ENCODE data around the gene PCNX4.

- PRO-cap = no peak
Observed at GRCh38 chr14:56116347-56117025, 1.7 kb upstream of the PELI2 start.

- PRO-cap = no peak
Observed at GRCh38 chr14:56120086-56120871, 2.1 kb downstream of the PELI2 start.

DNA sequence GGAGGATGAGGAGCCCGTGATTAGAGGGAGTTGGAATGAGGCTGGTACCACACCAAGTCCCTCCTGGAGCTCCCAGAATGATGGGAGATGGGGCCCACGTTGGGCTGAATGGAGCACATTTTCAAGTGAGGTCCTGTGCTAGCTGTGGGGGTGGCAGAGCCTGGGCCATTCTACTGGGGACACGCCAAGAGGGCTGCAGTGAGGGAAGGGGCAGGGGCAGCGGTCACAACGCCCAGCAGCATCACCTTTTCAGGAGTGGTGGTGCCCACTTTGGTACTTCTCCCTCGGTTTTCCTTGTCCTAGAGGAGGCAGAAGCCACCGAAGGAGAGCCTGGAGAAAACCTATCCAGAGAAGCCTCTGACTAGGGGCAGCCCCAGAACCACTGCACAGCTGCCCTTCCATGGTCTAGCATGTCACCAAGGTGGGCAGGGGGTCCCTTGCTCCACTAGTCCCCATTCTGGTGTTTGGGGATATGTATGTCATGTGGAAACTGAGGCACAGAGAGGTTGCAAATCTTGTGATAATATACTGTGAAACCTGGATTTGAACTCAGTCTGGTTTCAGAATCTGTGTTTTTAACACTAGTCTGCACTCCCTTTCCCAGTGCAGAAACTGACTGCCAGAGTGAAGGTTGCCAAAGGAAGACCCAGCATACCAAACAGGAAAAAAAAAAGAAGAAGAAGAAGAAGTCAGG is 107.3 kb downstream of the PELI2 start:
- PRO-cap = no peak

DNA sequence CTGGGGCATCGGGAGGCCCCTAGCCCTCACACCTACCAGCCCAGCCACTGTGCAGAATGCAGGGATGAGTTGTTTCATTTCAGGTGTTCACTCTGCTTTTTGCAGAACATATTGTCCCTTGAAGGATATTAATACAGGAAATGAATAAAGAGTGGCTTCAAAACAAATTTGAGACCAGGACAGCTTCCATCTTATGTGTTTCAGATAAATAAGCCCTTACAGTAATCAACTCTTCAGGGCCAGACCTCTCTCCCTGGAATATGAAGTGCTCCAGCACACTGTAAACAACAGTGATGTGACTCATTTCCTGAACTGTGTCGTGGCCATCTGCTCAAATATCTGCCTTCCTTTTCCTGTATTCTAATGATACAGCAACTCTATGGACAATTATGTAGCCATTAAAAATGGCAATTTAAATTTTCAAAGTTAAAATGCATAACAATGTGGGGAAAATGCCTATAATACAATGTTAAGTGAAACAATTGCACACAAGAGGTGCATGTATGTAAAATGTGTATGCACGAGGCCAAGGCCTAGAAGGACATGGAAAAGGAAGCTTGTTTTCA is 215.4 kb downstream of the PELI2 start:
- PRO-cap = no peak

DNA sequence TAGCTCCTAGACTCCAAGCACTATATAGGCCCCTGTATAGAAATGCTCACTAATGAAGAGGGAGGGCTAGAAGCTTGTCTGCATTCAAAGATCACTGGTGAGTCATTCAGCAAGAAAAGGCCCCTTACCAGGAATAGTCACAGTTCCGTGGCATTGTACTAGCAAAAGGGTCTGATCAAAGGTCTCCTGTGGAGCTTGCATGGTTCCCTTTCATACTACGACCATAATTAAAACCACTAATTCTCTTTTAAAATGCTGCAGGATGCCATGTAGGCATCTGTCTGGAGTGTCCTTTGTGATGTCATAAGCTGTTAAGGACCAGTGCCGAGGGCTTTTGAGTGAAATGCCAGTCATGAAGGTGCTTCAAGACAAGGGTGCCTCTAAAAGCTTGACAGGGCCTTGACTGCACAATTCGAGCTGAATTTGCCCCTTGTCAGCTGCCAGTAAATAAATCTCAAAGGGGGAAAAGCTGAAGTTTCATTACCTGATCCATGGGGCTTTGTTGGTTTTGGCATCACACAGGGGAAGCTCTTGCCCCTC is 69.0 kb downstream of the TMEM260 start:
- PRO-cap = no peak

DNA sequence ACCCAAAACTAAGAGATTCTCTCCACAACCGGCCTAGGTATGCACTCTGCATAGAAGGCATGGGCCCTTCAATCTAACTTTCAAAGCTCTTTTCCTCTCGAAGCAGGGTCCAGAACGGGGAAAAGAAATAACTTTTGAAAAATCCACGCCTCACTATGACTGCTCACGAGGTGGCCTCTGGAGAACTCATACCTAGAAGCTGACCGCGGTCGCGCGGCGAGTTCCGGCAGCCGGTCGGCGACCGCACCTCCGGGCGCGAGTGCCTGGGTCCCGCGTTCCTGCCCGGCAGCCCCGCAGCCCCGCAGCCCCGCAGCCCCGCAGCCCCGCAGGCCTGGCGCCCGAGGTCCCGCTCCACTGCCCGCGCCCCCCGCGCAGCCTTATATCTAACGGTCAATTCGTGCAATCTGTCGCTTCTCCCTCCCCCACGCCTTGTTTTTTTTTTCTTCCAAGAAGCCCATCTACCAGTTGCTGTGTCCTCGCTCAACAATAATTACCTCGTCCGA is 2.5 kb downstream of the OTX2 start:
- PRO-cap = no peak

DNA sequence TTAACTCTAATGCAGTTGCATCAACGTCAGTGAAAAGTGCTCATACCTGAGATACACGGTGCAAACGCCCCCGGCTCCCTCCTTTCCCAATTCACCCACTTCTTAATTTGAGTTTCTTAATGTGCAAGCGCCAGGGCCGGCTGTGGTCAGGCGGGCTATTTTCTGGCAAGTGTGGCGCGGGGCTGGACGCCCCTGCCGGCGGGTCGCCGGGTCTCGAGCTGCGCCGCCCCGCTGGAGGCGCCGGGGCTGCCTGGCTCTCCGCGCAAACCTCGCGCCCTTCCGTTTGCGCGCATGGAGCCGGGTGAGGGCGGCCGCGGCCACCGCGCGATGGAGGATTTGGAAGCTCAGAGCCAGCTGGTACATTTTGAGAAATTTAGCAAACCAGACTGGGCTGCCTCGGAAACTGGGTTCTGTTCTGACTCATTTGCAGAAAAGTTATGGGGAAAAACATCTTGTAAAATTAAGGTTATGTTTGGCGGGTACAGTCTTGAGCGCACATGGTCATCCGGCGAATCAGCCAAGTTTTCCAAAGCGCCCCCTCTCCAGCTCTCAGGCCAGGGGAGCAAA is 6.3 kb upstream of the OTX2 start:
- PRO-cap = no peak

- PRO-cap = no peak
Observed at GRCh38 chr14:57275044-57275539, 6.3 kb downstream of the AP5M1 start.

GRCh38 chr14:57962120-57962444 is 96.2 kb upstream of the SLC35F4 start:
- PRO-cap = no peak

DNA sequence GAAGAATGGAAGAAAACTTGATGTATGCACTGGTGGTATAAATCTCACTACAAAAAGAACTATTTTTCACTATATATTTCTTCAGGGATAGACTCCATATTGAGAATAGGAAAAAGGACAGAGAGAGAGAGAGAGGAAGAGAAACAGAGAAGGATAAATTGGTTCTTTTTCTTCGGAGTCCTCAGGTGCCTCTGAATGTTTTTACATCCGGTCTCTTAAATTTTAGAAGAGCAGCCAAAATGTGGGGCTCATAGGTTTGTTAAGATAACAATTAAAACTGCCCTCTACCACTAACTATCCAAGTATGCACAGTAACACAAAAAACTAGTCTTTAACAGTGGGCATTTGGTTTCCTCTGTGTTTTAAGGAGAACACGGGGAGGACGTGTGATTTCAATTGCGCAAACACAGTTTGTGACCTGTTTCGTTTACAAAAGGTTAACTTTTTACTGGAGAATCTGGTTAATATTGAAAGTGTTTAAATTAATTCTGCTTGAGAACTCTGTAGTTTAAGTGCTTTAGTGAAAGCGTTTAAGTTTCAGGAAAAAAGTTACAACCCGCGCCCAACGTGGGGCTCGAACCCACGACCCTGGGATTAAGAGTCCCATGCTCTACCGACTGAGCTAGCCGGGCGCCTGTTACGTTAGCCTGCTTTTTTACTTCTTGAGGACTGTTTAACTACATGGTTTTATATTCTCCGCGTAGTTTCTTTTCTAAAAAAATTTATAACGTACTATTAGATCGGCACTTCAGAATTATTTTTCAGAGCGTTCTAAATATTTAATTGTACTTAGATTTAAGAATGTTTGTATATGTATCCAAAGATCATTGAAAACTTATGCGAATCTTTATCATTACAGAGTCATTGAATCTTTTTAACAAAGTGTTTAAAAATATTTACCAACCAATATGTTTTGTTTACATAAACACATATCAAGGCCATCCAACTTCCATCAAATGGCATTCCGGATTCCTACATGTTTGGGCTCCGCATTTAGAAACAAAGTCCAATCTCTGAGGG is 5.0 kb upstream of the PSMA3 start:
- PRO-cap = bidirectional peak, plus-strand start at position 725 of the sequence, minus-strand start at position 636 of the sequence

DNA sequence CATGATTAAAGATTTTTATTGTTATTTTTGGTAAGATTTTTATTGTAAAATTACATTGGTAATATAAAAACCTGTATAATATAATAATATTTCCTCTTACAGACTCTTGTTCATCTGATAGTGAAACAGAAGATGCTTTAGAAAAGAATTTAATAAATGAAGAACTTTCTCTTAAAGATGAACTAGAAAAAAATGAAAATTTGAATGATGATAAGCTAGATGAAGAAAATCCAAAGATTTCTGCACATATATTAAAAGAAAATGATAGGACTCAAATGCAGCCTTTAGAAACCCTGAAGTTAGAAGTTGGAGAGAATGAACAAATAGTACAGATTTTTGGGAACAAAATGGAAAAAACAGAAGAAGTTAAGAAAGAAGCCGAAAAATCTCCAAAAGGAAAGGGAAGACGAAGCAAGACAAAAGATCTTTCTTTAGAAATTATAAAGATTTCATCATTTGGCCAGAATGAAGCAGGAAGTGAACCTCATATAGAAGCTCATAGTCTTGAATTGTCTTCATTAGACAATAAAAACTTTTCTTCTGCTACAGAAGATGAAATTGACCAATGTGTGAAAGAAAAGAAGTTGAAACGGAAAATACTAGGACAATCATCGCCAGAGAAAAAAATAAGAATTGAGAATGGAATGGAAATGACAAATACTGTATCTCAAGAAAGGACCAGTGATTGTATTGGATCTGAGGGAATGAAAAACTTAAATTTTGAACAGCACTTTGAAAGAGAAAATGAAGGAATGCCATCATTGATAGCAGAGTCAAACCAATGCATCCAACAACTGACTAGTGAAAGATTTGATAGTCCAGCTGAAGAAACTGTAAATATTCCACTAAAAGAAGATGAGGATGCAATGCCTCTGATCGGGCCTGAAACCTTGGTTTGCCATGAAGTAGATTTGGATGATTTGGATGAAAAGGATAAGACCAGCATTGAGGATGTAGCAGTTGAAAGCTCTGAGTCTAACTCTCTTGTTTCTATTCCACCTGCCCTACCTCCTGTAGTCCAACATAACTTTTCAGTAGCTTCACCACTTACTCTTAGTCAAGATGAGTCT is 31.3 kb upstream of the TOMM20L start:
- PRO-cap = no peak

GRCh38 chr14:58426808-58427283 is 485 bp downstream of the TIMM9 start:
- PRO-cap = bidirectional peak, plus-strand start at chr14:58427429, minus-strand start at chr14:58427174

- PRO-cap = no peak
Observed at GRCh38 chr14:58656766-58657062, 19.0 kb downstream of the DACT1 start.

GRCh38 chr14:58660019-58660414 is 22.3 kb downstream of the DACT1 start:
- PRO-cap = no peak

- PRO-cap = no peak
Observed at GRCh38 chr14:59161571-59162371, 26.7 kb upstream of the DAAM1 start.

- PRO-cap = no peak
Observed at GRCh38 chr14:59273879-59274220, 85.4 kb downstream of the DAAM1 start.

DNA sequence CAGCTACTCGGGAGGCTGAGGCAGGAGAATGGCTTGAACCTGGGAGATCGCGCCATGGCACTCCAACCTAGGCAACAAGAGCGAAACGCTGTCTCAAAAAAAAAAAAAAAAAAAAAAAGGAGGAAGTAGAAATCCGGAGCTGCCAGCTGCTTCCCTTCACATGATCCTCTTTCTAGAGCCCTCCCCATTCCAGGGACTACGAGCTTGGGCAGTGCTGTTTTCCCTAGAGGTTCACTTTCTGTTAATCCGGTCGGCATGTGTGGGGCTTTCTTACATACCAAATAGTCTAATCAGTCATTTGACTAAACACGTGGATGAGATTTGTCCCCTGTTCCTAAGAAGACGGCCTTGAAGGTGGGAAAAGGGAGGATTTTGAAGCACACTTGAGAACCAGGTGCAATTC is 6.5 kb upstream of the CCDC175 start:
- PRO-cap = no peak

GRCh38 chr14:59630170-59631167 is 53.9 kb upstream of the CCDC175 start:
- PRO-cap = no peak

DNA sequence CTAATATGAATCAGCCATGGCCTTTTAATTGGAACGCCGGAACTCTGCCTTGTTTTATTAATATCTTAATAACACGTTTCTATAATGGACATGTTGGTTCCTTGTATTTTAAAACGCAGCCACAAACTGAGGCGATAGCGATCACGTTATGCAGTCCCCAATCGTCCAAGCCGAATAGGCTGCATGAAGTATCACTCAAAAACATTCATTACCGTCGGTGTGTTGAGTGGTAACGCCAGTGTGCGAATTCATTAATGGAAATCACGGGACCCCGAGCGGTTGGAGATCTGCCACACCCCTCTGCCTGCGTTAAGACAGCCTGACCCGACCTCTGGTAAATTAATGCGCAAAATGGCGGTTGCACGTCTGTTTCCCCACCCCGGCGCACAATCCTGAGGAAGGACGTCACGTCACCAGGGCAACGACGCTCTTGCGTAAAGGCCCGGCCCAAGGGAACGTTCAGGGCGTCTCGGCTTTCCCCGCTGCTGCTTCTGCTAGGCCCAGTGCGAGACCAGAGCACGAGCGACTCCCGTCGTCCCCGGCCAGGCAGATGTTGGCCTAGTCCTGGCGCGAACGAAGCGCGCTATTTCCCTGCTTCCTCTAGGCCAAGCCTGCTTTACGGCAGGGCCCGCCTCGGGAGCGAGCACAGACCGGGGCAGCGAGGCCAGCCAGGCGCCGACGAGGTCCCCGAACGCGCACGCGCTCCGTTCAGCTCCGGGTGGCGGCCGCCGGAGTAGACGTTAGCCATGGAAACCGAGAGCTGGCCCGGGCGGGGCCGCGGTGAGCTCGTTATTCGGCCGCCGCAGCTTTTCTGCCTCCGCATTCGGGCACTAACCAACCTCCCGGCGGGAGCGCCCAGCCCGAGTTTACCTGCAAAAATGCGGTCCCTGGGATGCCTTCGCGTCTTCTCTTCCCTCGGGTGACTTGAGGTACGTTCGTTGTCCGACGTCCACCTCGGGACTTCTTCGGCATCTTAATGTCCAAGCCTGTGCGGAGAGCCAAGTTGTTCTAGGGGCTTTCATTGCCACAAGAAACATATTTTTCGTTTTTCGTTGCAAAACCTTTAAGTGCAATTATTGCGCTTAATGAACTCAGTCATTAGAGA is at the start of gene PCNX4:
Gene PCNX4, plus strand, starts transcription at position 433 of the 1,105 bp plus-strand sequence.
- PRO-cap = bidirectional peak, plus-strand start at position 503 of the sequence, minus-strand start at position 336 of the sequence; bidirectional peak, plus-strand start at position 971 of the sequence, minus-strand start at position 978 of the sequence

DNA sequence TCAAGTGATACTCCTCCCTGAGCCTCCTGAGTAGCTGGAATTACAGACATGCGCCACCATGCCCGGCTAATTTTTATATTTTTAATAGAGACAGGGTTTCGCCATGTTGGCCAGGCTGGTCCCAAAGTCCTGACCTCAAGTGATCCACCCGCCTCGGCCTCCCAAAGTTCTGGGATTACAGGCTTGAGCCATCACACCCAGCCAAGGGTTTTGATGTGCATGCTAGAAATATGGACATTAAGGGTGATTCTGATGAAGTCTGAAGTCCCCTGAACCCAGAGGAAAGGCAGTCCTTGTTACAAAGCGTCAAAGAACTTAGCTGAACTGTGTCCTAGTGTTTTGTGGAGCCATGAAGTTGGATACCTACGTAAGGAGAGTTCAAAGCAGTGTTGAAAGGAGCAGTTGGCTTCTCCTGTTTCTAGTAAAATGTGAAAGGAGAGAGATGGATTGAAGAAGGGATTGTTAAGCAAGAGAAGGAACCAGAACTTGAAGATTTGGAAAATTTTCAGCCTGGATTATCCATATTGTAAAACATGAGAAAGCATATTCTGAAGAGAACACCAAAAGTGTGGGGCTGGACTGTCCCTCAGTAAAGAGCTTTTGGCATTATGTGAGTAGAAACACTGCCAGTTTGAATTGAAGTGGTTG is 17.9 kb downstream of the PCNX4 start:
- PRO-cap = no peak

All from right common carotid artery plus branches (tissue), 1 donor.